Thyroid gland (tissue), 7 donors: ENCODE results near the gene TBC1D3.

DNA sequence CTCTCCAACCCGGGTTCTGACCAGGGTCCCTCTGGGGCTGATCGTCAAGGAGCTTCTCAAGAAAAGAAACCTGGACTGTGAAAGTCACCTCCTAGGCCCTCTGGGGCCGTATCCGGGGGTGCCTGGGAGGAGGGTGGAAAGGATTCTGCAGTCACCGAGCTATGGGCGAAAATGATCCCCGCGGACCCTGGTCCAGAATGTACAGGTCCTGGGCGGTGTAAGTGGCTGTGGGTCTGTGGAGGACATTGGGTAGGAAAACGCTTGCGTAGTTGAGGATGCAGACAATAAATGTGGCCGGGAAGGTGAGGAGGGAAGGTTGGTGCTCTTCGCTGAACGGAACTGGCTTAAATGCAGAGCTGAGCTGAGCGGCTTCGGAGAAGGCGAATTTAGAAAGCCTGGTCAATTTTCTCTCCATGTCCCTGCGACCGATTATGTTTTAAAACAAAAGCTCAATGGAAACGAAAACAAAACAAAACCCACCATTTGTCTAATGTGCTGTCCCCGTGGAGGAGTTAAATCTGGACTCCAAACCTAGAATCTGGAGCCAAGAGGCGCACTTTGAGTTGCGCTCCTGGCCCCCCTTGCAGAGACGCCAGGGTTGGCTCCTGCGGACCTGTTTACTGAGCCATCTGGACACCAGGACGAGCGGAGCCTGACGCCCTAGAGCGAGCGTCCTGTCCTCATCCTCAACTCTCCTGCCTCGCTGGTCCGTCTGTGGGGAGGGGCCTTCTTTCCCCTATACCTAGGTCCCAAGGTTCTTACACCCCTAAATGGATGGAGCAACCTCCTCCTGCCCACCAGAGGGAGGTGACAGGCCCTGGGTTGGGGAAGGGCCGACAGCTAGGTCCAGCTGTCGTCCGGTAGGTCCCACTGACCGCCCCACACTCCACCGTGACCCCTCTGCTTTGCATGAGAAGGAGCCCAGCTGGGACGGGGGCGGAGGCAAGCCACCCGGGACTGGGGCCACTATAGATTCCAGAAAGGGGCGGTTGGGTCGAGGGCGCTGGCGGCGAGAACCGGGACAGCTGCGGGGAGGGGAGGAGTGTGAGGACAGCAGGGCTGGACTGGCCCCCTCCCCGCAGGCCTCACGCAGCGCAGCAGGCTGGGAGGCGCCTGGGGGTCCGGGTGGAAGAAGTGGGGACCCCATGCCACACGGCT is 3.3 kb upstream of the LHX1 start:
- PRO-cap, 2 experiments: no peak in any of the 2 experiments
- RAMPAGE, long total RNA, 5 experiments: no peak in any of the 5 experiments

- PRO-cap, 2 experiments: no peak in any of the 2 experiments
- RAMPAGE, long total RNA, 5 experiments: no peak in any of the 5 experiments
Observed at GRCh38 chr17:37257755-37258466, 117.9 kb upstream of the C17orf78 start.

DNA sequence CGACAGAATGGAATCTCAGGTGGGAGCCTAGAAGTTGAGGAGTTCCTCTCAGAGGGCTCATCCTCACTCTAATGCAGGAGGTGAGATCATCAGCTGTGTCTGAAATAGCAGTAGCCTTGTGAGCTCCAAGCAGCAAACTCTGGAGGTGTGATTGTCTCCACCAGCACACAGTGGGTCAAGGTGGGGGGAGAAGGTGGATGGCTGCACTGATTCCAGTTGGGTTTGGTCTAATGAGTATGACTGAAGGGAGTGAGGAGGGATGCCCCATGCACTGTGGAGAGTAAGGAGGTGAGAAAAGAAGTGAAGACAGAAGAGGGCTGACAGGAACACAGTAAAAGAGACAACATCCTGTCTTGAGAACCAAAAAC is 33.9 kb downstream of the DUSP14 start:
- PRO-cap, 2 experiments: no peak in any of the 2 experiments
- RAMPAGE, long total RNA, 5 experiments: no peak in any of the 5 experiments

DNA sequence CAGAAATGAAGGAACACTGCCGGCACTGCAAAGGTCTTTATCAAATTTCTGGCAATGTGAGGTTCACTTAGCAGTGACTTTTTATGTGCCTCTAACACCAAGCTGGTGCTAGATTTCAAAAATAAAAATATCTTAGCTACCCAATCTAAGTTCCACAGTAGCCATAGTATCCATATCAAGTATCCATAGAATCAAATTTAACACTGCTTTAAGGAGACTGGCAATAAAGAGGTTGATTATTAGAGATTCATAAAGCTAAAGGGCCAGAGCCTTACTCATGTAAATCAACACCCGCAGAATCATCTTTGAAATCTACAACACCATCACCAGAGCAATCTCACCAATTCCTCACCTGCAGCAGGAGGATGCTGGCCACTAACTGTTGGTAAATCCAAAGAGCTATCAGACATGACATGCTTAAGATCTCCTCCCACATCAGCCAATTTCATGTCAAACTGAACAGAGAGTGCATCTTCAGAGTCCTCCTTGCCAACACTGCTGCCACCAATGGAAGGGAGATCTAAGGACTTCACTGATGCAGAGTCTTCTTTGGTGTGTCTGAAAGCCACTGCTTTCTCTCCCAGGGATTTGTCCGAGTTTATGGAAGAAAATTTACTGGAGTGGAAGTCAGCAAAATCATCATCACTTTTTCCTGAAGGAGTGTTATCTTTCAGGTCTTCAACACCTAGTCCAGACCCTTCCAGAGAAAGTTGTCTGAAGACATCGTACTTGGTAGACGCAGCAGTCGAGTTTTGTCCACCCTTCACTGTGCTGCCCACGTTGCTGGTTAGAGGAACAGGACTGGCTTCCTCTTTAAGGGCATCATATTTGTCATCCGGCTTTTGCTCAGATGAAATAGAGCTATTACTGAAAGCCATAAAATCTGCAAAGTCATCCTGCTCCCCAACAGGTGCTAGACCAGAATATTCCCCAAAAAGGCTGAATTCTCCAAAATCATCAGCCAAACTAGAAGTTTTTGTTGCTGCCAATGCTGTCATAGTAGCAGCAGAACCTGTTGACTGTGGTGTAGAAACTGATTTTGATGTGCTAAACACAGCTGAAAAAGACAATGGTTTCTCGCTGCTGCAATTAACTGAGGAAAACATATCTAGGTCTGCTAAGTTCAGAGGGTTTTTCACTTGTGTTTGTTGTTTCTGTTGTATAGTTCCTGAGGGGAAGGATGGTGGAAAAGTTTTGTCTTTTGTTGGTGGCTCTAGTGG is 56.0 kb downstream of the SYNRG start:
- PRO-cap, 2 experiments: no peak in any of the 2 experiments
- RAMPAGE, long total RNA, 5 experiments: no peak in any of the 5 experiments

DNA sequence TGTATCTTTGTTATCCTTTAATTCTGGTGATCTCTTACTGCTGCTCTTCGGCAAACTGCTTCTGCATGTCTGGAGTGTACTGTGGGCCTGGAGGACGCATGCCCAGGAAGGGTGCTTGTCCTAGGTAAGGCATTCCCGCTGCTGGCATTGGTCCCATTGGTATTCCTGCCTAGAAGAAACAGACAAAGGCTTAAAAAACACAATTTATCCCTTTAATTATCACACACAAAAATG is 22.9 kb downstream of the SYNRG start:
- PRO-cap, 2 experiments: no peak in any of the 2 experiments
- RAMPAGE, long total RNA, 5 experiments: no peak in any of the 5 experiments

- PRO-cap, 2 experiments: no peak in any of the 2 experiments
- RAMPAGE, long total RNA, 5 experiments: no peak in any of the 5 experiments
Observed at GRCh38 chr17:37587495-37588162, 21.6 kb downstream of the SYNRG start.

GRCh38 chr17:37671176-37671786 is 28.0 kb upstream of the DDX52 start:
- PRO-cap, 2 experiments: no peak in any of the 2 experiments
- RAMPAGE, long total RNA, 5 experiments: no peak in any of the 5 experiments

- PRO-cap, 2 experiments: no peak in any of the 2 experiments
- RAMPAGE, long total RNA, 5 experiments: no peak in any of the 5 experiments
Observed at GRCh38 chr17:38192409-38192870, at the start of gene TBC1D3. Gene TBC1D3 (minus strand): TSS chr17:38192555.

GRCh38 chr17:38463403-38464197 is 35.3 kb downstream of the ARHGAP23 start:
- PRO-cap, 2 experiments: no peak in any of the 2 experiments
- RAMPAGE, long total RNA, 5 experiments: start-site peak on the plus strand in 1 of 5 experiments, at chr17:38463612-38463850 at its widest, 5 reads per replicate

DNA sequence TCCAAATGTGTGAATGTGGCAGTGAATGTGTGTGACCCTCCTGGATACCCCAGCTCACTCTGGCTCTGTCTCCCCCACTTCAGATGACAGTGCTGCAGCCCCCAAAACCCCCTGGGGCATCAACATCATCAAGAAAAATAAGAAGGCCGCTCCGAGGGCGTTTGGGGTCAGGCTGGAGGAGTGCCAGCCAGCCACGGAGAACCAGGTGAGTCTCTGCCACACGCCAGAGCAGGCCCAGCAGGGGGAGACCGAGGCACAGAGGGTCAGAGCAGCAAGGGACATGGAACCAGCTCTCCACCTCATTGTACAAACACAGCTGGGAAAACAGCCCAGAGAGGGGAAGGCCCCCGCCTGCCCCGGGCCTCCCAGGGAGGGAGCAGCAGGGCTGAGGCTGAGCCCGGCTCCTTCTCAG is 53.7 kb downstream of the ARHGAP23 start:
- PRO-cap, 2 experiments: no peak in any of the 2 experiments
- RAMPAGE, long total RNA, 5 experiments: no peak in any of the 5 experiments

DNA sequence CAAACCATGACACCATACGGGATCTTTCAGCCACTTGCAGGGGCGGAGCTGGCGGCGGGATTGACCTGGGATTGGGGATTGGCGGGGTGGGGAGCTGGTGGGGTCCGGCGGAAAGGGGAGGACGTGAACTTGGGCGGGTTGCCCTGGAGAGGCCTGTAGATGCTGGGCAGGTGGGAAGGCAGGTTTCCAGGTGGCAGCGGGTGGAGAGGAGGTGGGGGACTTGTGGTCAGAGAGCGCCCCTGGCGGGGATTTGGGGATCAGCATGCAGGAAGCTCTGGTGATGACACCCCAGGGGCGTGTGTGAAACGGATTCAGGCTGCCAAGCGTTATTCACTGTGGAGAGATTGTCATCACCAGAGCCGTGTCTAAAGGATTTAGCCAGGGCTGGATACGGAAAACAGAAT is 81.0 kb downstream of the ARHGAP23 start:
- PRO-cap, 2 experiments: no peak in any of the 2 experiments
- RAMPAGE, long total RNA, 5 experiments: no peak in any of the 5 experiments

- PRO-cap, 2 experiments: no peak in any of the 2 experiments
- RAMPAGE, long total RNA, 5 experiments: no peak in any of the 5 experiments
Observed at GRCh38 chr17:38509688-38510011, 81.4 kb downstream of the ARHGAP23 start.

DNA sequence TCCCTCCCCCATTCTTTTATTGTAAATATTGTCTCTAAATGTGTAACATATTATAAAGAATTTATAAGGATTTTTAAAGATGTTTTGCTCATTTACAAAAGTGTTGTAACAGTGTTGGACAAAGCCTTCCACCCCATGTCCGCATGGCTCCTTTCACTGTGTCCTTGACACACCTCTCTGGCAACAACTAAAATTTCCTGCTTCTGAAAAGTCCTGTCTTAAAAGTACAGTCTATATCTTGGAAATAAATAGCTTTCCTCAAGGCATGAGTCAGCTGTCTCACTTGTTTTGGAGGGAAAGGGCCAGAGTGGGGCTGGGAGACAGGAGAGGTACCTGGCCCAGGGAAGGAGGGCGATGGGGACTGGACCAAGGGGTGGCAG is 83.8 kb downstream of the ARHGAP23 start:
- PRO-cap, 2 experiments: no peak in any of the 2 experiments
- RAMPAGE, long total RNA, 5 experiments: no peak in any of the 5 experiments

GRCh38 chr17:38550740-38551113 is 55.0 kb downstream of the SRCIN1 start:
- PRO-cap, 2 experiments: no peak in any of the 2 experiments
- RAMPAGE, long total RNA, 5 experiments: no peak in any of the 5 experiments

- PRO-cap, 2 experiments: no peak in any of the 2 experiments
- RAMPAGE, long total RNA, 5 experiments: no peak in any of the 5 experiments
Observed at GRCh38 chr17:38591344-38591811, 14.4 kb downstream of the SRCIN1 start.

GRCh38 chr17:38601518-38601940 is 4.2 kb downstream of the SRCIN1 start:
- PRO-cap, 2 experiments: no peak in any of the 2 experiments
- RAMPAGE, long total RNA, 5 experiments: no peak in any of the 5 experiments

- PRO-cap, 2 experiments: no peak in any of the 2 experiments
- RAMPAGE, long total RNA, 5 experiments: no peak in any of the 5 experiments
Observed at GRCh38 chr17:38609018-38609863, 3.5 kb upstream of the SRCIN1 start.

- PRO-cap, 2 experiments: no peak in any of the 2 experiments
- RAMPAGE, long total RNA, 5 experiments: no peak in any of the 5 experiments
Observed at GRCh38 chr17:38879732-38880364, 10.0 kb downstream of the LASP1 start.

DNA sequence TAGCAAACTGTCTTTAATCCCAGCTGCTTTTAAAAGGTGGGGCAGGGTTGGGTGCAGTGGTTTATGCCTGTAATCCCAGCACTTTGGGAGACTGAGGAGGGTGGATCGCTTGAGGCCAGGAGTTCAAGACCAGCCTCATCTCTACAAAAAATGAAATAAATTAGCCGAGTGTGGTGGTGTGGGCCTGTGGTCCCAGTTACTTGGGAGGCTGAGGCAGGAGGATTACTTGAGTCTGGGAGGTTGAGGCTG is 13.1 kb downstream of the LASP1 start:
- PRO-cap, 2 experiments: no peak in any of the 2 experiments
- RAMPAGE, long total RNA, 5 experiments: no peak in any of the 5 experiments

DNA sequence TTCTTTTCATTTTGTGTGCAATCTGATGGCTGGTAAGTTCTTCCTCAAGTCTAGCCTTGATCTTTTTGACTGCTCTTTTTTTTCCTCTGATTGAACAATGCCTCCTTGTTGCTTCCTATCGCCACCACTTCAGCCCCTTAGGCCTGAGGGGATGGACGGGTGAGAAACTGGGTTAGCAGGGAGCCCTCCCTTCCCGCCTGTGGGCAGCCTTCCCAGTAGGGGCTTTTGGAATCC is 13.8 kb downstream of the LASP1 start:
- PRO-cap, 2 experiments: no peak in any of the 2 experiments
- RAMPAGE, long total RNA, 5 experiments: no peak in any of the 5 experiments